ENCODE measurements around the genes TTPAL, YWHAB, TOMM34 and KCNS1.

GRCh38 chr20:44166042-44167025 lies 20.7 kb downstream of the JPH2 start:
- RAMPAGE, total RNA = no peak

DNA sequence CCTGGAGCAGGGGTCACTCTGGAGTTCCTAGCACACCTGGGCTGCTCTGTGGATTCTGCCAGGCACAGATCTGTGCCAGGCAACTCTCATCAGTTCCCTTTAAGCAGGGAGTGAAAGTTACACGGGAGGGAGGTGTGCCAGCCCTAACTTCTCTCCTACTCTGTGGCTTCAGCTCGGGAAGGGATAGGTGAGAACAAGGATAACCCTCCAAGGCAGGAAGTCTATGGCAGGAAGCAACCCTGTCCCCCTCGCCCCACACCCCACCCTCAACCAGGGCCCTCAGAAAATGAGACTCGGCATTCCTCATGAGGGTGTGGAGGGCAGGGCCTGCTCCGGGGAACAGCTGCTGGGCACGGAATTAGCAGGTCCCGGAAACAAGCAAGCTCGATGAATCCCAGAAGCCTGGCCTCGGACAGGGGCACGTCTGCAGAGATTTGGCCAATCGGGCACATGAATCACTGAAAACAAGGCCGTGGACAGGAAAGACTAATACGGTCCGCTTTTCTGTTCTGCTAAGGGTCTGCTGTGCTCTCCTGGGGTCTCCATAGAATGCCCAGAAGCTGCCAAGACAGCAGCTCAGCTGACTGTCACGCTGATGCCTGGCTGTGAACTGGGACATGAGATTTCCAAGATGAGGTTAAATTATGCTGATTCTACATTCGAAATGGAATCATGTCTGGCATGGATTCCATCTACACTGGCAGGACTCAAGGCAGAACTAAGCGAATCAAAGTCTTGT lies 9.8 kb downstream of the JPH2 start:
- RAMPAGE, total RNA = no peak

- RAMPAGE, total RNA = no peak
Observed at GRCh38 chr20:44185950-44186518, 954 bp downstream of the JPH2 start.

DNA sequence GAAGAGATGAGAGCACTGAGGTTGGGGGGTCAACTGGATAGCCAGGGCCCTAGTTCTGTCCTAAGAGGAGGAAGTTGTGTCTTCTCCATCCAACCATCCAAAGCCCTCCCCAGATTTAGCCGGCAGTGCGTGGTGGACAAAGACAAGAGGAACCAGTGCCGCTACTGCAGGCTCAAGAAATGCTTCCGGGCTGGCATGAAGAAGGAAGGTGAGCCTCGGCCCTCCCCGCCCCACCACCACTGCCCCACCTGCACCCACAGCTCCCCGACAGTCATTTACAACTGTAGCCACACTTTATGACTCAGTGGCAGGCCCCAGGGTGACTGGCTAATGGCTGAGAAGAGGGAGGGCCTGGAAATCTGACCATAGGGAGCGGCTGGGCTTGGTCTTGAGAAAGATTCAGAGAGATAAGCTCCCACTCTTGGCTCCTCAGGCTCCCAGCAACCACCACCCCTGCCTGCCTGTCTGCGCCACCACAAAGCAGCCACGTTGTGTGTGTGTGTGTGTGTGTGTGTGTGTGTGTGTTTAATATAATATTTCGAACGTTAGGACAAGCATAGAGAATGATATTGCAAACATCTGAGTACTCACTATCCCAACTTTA lies 51.9 kb downstream of the HNF4A start:
- RAMPAGE, total RNA = no peak

- RAMPAGE, total RNA = no peak
Observed at GRCh38 chr20:44430988-44431331, 44.7 kb upstream of the TTPAL start.

DNA sequence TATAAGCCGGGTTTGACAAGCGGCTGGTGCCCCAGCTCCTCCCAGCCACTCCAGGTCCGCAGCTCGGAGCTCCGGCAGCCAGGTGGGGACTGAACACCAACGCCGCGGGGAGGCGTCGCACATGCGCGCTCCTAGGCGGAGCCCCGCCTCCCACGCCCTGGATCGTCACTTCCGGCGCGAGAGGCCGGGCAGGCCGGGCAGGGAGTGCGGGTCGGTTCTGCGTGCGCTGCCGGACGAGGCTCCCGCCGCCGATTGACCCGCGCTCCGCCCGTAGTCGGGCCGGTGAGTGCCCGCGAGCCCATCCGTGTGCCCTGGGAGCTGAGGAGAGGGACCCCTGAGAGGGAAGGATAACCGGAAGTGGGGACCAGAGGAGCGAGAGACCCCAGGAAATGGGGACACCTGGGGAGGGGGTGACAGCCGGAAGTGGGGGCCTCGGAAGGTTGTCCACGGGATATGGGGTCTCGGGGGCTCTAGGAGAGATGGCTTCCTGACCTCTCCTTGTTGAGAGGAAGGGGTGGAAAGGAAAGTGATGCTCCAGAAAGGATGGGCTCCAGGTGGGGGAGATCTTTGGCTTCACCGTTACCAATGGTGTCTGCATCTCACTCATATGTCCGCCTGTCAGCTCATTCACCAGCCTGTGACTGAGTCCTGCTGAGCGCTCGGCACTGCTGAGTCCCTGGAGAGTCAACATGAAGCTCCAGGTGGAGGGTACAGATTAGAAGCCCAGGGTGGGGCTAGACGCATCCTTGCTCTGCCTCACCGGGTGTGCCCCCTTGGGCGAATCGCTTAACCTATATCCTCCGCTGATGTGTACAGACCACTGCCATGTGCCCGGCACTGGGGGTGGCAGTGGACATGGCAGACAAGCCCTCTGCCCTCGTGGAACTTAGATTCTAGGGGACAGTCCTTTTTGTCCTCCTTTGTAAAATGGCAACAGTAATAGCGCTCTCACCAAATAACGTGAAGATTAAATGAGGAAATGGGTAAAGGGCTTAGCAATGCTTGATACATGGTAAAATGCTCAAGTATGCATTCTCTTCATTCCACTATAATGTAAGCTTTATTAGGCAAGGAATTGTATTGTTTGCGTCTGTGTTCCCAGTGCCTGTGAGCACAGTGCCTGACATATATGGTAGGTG lies at the start of gene TTPAL:
Gene TTPAL (plus strand): TSS at position 165 of the 1,139 bp plus-strand sequence.
- RAMPAGE, total RNA = no peak

DNA sequence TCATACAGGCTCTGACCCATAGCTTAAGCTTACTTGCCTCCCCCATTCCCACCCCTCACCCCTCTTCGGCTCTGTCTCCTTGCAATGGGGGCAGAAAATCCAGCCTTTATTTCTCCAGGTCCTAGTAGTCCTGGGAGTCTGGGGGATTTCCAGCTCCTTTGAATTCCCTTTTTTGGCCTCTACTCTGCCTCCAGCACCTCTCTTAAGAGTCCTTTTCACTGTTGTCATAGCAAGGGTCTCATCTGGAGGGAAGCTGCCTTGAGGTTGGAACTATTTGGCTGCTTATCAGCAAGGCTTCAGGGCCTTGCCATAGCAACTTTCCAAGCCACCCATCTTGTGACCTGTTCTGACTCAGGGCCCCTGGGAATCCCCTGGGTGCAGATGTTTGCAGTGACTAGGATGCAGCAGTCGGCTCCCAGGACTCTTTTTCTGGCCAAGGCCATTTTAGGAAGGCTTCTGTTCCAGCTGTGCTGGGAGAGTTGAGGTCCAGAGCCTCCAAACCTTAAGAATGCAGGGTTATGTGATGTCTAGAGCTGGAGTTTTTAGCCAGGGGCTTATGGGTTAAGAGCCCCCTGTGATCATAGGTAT lies 12.3 kb downstream of the PKIG start:
- RAMPAGE, total RNA = no peak

GRCh38 chr20:44598408-44598895 lies 16.1 kb downstream of the PKIG start:
- RAMPAGE, total RNA = no peak

DNA sequence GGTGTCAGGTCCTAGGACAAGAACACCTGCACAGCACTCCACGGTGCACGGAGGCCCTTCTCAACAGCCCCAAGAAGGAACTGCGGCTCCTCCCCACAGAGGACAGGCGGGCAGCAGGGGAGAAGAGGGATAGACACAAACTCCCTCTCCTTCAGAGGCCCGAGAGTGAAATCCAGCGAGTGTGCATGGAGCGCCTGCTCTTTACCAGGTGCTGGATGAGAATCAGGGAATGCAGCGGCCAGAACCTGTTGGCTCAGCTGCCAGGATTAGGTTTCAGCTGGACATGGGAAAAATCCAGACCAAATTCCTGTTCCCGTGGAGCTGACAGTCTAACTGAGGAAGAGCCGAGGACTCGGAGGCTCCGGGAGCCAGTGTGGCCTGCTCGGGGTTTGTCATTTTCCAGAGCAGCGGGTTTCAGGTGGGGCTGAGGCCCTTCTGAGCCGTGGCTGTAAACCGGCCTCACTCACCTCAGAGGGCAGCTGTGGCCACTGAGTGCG lies 27.1 kb downstream of the PKIG start:
- RAMPAGE, total RNA = no peak

DNA sequence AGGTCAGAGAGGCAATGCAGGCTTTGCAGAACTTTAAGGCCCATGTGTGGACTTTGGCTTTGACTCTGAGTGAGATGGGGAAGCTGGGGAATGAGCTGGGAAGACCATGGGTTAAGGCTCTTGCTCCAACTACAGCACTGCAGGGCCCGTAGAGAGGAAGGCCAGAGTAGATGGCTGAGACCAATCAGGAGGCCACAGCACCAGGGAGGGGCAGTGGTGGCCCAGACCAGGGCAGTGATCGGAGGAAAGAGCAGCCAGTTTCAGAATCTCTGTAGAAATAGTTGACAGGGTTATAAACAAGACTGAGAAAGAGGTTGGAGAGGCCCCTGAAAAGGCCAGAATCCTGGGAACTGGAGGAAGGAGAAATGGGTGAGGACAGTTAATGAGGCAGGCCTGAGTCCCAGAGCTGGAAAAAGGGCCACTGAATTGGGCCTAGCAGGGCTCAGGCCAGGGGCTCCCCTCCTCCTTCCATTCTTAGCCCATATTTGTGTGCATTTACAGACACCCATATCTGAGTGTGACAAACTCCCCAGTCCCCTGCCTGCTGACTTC lies 18.0 kb downstream of the ADA start:
- RAMPAGE, total RNA = no peak

GRCh38 chr20:44690563-44691300 lies 24.4 kb upstream of the CCN5 start:
- RAMPAGE, total RNA = no peak

DNA sequence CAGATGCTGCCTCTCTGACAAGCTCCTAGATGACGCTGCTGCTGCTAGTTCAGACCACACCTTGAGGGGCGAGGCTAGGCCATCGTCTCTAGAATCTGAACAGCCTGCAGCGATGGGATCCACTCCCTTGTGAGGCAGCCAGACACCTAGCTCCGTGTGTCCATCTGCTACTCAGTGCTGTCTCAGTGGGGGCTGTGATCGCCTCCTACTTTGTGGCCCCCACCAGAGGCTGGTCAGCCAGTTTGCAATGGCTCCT lies 2.7 kb downstream of the CCN5 start:
- RAMPAGE, total RNA = no peak

DNA sequence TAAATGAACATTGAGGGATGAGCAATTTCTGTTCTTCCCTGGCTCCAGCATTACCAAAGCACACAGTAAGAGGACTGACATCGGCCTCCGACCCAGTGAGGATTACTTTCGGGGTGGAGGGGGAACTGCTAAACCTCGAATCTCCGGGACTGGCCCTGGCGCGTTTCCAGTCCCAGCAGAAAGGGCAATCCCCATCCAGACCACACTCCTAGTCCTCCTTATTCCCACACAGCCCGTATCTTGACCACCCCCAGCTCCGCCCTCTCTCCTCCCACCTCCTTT lies 372 bp upstream of the YWHAB start:
- RAMPAGE, total RNA = no peak

- RAMPAGE, total RNA = start-site peak on the plus strand at chr20:44885699-44885757, 1,761 and 1,799 reads in 2 replicates
Observed at GRCh38 chr20:44885474-44886595, at the start of gene YWHAB. Gene YWHAB, plus strand, starts transcription at chr20:44885705.

DNA sequence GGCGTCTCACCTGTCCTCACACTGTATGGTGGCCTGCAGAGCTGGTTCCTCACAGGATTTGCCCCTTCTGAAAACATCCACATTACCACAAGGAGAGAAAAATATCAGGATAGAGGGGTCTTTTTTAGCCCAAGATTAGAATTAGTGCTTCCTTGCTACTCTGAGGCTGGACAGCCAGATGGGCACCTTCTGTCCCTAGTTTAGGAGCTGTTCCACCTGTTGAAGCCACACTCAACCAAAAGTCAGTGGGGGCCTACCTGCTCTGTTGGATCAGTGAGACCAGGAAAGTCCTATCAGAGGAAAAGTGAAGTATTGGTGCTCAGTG lies 984 bp upstream of the PABPC1L start:
- RAMPAGE, total RNA = no peak

- RAMPAGE, total RNA = start-site peak on the minus strand at chr20:44960377-44960415, 42 and 82 reads in 2 replicates
Observed at GRCh38 chr20:44959647-44960683, at the start of gene TOMM34. Gene TOMM34, minus strand, starts transcription at chr20:44960397.

DNA sequence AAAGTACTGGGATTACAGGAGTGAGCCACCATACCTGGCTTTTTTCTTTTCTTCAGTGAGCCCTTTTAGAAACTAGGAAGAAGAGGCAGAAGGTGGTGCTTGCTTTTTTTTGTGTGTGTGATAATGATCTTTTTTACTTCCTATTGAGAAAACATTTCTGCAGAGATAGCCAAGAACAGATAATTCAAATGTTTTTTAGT lies 12.7 kb downstream of the STK4 start:
- RAMPAGE, total RNA = no peak

DNA sequence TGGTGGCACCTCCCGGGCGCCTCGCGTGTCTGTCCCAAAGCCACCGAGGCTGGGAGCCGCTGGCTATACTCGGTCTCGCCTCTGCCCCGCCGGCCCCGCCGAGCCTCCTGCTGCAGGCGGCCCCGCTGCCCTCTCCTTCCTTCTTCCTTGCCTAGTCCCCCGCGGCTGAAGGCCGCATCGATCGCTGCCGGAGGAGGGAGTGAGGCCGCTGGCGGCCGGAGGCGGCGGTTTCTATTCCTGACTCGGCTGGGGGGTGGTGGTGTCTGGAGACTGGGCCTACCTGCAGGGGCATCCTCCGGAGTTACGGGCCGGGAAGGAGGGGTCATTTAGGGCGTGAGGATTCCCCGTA lies at the start of gene KCNS1:
Gene KCNS1 (minus strand): TSS at position 204 of the 349 bp plus-strand sequence.
- RAMPAGE, total RNA = no peak

DNA sequence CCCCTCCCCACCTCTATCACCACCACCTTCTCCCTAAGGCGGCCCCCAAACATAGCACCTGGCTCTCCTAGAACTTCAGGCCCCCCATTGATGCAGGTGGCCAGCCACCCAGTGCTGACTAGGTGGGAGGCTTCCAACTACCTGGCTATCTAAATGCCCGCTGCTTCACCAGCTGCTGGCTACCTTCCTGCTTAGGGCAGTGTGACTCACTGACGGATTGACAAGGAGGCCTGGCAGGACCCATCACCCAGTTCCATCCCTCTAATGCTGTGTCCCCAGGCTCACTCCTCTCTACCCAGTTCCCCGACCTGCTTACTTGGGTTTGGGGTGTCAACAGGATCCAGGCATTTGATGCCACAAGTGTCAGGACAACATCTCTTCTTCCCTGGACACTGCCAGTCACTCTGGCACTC lies 1.1 kb downstream of the SLPI start:
- RAMPAGE, total RNA = no peak

DNA sequence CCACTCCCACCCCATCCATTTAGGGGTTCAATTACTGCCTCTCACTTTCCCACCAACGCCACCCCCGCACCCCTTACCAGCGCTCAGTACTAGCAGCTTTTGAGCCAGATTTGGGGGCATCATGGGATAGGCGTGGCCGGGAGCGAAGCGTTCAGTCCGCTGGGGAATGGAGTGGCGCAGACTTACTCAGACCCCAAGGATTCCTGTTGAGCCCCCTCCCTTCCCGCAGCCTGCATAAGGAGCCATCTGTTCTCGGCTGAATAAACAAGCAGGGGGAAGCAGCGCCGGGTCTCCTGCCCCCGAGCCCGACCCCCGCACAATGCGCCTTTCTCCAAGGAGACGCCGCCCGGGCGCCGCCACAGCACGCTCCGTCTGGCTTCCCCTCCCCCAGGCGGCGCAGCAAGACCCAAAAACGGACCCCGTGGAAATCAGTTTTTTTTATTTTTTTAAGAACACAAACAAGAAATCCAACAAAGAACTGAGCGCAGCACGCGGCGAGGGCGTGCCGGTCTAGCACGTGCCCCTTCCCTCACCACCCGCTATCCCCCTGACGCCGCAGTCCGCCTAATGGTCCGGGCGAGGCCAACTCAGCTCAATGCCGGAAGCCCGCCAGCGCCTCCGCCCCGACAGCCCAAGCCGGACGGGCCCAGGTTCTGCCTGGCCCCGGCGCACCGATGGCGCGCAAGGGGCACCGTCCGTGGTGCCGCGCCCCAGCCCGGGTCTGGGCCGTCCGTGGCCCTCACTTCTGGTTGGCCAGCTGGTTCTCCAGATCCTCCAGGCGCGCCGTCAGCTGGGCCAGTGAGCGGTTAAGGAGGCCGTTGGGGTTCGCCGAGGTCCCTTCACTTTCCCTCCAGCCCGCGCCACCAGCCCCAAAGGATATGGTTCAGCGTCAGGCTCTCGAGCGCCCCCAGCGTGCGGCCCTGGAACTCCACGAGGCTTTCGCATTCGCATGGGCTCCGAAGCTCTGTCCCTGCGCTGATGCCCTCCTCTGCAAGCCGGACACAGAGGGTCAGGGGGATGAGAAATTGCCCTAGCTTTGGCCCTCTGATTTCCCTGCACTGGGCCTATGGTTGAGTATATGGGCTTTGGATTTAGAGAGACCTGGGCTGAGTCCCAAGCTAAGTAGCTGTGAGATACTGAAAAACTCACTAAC lies 13.2 kb upstream of the RBPJL start:
- RAMPAGE, total RNA = no peak